SJSA1 (cell line): ENCODE results near the gene WLS.

DNA sequence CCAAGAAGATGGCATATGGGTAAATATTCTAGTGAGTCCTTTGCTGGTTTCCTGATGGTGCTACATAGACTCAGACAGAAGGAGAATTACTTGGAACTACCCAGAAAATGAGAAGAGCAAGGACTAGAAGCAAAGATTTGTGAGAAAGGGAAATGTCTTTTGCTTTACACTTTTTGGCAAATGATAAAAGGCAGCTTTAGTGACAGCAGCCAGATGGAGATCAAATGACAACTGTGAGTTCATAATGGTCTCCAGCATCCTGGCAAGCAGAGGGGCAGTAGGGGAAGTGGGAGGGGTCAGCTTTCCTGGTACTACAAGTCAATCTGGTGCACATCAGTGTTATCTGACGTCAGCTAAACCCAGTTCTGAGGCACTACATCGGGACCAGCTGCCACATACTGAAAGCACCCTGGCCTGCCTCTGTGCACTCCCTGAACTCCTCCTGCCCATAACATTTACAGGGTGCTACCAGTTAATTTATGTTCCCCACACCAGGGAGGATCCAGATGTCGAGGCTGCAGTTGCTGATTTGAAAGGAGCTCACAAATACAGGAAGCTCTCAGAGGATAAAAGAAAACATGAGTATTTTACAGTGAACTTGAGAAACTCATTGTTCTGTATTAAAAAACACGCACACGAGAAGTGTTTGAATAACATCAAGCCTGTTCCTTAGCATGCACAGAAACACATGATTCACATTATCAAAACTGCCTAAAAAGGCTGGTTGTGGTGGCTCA, 10.4 kb upstream of the GADD45A start:
- RAMPAGE, long total RNA = no peak

GRCh38 chr1:67683854-67684621, 963 bp upstream of the GADD45A start:
- RAMPAGE, long total RNA = no peak

DNA sequence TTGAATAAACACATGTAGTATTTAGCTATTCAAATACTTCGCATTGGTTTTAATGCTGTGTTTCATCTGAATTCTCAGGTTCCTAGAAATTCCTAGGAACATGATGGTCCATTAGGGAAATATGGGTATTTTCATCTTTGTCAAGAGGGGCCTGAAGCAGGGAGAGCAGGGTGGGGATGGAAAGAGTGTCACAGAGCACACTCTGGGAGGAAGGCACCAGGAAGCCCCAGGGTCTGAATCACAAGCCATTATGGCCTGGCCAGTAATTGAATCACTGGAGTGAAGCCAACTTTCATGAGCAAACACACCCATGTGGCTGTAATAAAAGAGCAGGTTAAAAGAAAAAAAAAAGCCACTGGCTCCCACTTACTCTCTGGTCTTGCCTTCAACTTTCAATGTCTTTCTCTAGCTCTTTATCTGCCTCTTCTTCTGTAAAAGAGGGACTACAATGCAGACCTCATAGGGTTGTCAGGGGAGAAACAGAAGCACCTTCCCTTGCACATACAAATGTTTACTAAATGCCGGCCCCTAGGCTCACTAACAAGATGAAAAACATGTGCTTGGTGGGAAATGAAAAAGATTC, 28.4 kb downstream of the GADD45A start:
- RAMPAGE, long total RNA = no peak

- RAMPAGE, long total RNA = no peak
Observed at GRCh38 chr1:67733466-67734692, 48.9 kb downstream of the GADD45A start.

DNA sequence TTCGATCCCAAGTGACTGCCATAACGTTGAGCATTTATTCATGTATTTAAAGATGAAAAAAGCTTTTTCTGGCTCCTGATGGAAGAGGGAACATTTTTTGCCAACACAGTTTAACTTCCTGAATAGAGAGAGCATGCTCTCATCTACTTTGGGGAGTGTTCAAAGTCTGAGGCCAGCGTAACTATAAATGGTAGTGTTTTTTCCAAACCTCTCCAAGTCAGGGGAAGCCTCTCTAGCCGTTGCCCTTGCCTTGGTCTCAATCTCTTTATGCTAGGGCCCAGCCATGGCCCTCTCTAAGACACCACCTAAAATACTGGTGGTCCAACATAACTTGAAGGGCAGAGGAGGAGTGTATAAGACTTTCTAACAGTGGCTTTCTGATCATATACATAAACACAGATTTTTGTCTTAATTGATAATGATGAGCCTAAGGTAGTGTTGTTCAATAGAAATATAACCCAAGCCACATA, 55.7 kb downstream of the GNG12 start:
- RAMPAGE, long total RNA = no peak

- RAMPAGE, long total RNA = no peak
Observed at GRCh38 chr1:68159467-68160000, 72.8 kb downstream of the WLS start.

DNA sequence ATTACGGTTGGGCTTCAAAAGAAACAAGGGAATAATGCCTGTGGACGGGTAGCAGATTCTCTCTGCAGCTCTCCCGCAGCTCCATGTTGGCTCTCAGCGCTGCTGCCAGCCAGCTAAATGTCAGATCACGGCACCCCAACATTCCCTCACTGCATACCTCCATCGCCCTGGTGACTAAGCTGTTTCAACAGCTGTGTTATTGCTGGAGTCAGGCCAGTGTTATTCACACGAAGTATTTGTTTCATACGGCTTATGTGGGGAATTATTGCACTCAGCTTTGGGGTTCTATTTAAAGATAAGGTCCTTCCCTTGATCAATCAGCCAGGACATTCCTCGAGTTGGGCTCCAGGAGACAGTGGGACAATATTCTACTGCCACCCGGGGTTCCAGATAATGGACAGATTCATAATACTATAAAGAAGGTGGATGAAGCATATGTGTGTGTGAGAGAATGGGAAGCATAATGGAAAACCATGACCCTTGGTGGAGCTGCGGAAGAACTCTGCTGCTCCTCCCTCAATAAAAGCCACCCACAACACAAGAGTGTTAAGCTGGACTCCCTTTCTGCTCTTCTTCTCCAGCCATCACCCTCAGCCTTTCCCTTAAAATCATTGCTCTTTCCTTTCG, 58.1 kb downstream of the WLS start:
- RAMPAGE, long total RNA = no peak

GRCh38 chr1:68174711-68175118, 57.6 kb downstream of the WLS start:
- RAMPAGE, long total RNA = no peak

- RAMPAGE, long total RNA = no peak
Observed at GRCh38 chr1:68232140-68233297, at the start of gene WLS. Gene WLS (minus strand): TSS chr1:68232523.

- RAMPAGE, long total RNA = no peak
Observed at GRCh38 chr1:68384040-68384903, 65.5 kb downstream of the RPE65 start.

- RAMPAGE, long total RNA = no peak
Observed at GRCh38 chr1:68799122-68799689, 302.3 kb upstream of the DEPDC1 start.

GRCh38 chr1:69120215-69120796, 447.4 kb upstream of the LRRC7 start:
- RAMPAGE, long total RNA = no peak

DNA sequence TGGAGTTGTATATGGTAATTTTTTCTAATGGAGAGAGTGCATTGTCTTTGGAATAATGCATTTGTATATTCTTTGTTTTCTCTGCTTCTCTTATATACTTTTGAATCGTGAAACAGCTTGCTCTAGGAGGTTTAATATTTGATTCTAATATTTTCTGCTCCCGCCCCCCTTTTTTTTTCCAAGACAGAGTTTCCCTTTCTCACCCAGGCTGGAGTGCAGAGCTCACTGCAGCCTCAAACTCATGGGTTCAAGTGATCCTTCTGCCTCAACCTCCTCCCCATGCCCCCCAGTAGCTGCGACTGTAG, 4.6 kb upstream of the LRRC40 start:
- RAMPAGE, long total RNA = no peak

GRCh38 chr1:70235463-70235752, 14.2 kb downstream of the SRSF11 start:
- RAMPAGE, long total RNA = no peak

GRCh38 chr1:70237279-70237962, 16.2 kb downstream of the SRSF11 start:
- RAMPAGE, long total RNA = no peak

DNA sequence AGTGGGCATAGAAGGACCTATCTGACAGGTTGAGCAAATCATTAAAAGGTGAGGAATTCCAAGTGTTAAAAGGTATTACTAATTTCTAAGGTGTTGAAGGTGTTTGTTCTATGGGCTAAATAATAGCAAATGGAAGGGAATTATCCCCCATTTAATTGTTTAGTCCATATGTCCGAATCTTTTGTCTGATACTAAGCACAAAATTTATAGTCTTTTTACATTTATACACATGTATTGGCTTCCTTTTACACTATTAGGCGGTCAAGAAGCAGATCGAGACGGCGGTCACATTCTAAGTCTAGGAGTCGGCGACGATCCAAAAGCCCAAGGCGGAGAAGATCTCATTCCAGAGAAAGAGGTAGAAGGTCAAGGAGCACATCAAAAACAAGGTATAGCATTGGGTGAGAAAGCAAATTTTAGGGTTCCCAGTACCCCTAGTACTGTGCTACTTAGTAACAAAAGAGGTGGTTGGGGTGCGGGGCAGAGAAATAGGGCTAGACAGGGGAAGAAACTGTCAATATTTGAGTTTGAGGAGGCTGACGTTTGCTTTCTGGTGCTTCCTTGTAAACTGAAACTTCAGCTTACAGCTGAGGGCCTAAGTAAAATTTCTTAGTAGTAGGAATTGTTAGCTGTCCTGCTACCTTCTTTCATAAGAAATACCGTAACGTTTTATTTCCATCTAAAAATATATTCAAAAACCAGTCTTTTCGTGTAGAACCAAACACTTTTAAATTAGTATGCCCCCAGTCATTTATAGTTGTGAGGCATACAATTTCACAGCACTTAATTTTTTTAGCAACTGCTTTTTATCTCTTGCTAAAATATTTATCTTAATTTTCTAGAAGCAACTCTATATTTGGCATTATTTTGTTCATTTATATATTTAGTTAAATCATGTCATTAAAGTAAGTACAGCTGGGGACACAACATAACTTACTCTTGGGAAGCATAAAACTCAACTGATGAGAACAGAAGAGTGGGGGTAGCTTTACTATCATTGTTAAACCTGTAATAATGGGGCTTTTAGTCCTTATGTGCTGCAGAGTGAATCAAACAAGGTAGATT, 23.6 kb downstream of the SRSF11 start:
- RAMPAGE, long total RNA = no peak

DNA sequence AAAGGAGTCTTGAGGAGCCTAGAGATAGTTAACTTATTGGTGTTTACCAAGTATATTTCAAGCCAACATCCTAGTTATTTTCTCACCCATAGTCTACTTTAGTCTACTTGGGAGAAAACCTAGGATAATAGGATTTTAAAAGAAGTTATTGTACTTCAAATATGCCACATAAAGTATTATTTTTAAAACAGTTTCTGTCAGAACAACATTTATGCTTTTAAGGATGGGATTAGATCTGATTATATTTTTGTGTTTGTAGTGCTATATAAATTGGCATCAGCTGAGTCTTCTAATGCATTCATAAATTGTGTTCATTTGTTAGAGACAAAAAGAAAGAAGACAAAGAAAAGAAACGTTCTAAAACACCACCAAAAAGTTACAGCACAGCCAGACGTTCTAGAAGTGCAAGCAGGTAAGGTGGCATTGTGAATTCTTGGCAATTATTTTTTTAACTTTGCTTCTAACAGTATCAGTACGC, 25.4 kb downstream of the SRSF11 start:
- RAMPAGE, long total RNA = no peak

DNA sequence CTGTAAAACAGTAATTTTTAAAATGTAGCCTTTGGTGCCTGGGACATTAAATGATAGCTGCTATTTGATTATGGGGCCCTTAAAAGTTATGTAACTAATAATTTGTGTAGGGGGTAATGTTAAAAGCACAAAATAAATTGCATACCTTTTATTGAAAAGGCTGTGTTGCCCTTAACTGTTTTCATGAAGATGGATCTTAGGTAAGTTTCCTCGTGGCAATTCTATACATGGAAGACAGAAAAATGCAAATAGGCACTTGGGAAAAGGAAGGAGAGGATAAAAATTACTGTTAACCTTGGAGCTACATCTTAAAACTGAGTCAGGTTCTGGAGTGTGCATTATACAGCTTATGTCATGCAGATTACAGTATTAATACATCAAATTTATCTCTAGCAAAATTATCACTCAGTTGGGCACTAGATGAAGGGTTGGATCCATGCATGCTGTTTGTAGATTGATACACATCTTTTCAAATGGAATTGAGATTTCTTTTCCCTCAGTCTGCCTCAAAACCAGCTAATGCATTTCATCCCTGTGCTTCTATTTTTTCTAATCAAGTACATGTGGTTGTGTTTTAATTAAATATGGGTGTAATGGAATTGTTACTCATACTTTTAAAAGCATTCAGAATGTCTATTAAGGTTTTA, 32.6 kb downstream of the SRSF11 start:
- RAMPAGE, long total RNA = no peak

GRCh38 chr1:71926427-71927158, 355.7 kb downstream of the NEGR1 start:
- RAMPAGE, long total RNA = no peak

- RAMPAGE, long total RNA = no peak
Observed at GRCh38 chr1:74571598-74572305, 59.3 kb upstream of the LRRC53 start.